ENCODE measurements around a stretch of chr15.

GRCh38 chr15:95266370-95266797 is 1035.0 kb downstream of the MCTP2 start:
- RRBS, 2 experiments, result no CpG with 5 or more reads among the region's 6 CpGs

DNA sequence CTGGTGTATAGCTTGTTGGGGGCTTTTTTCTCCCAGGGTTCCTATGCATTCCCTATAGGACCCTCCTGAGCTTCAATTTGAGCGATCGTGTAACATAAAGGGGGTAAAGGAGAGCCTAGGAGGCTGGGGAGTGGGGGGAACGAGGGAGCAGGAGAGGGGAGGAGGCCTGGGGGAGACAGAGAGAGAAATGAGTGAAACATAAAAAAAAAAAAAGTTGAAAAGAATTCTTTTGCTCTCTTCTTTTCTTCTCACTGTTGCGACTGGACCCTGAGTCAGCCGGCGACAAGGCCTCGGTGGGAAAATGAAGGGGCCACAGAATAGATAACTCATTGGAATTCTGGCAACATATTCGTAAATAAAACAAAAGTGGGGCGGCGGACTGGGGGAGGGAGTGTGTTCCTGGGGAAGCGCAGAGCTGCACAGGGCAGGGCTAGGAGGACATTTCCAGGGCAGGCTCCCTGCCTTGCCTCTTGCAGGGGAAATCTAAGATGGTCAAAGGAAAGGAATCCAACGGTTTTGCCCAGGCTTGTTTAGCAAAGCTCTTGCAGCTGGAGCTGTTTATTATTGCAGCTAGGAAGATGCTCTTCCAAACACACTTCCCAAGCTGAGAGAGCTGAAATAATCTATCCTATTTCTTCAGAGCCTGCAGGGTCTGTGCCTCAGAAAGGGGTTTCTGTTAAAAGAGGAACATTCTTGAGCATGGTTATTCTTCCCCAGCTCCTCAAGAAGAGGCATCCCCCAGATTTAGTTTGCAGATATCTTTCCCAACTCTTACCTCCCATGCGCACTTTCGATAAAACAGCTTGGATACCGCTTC is 1042.8 kb upstream of the NR2F2 start:
- RRBS, 2 experiments, result no CpG with 5 or more reads among the region's 15 CpGs

DNA sequence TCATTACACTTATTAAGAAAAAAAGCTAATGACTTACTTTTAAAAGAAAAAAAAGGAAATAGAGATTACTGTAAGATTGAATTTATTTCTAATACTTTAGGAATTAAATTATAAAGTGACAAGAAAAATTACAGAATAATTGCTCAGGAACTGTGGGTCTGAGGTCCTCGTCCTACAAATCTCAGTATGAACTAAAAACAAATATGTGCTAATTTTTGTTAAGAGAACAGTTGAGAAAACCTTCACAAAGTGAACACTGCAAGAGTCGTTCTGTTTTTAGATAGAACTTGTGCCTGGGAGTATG is 860.1 kb upstream of the NR2F2 start:
- RRBS, 2 experiments, result no CpG with 5 or more reads among the region's 2 CpGs

DNA sequence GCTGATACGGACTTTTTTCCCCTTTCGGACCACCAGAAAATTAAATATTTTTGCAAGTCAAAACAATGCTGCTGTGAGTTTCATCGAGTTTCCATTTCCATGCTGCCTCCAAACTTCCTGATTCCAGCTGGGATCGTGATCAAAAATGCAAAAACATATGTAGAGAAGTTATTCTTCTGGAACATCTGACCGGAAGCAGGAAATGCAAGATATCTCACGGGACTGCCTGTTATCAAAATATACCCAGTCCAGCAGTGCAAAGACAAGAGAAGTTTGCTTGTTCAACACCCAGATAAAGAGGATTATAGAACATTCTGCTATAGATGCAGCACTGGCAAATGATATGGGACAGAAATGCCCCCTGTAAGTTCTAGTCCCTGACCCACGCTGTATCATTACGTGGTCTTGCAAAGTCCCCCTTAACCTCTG is 726.7 kb upstream of the NR2F2 start:
- RRBS, 2 experiments, result no CpG with 5 or more reads among the region's 8 CpGs

- RRBS, 2 experiments, result no CpG with 5 or more reads among the region's 11 CpGs
Measured at GRCh38 chr15:95668241-95668790, 662.2 kb upstream of the NR2F2 start.

DNA sequence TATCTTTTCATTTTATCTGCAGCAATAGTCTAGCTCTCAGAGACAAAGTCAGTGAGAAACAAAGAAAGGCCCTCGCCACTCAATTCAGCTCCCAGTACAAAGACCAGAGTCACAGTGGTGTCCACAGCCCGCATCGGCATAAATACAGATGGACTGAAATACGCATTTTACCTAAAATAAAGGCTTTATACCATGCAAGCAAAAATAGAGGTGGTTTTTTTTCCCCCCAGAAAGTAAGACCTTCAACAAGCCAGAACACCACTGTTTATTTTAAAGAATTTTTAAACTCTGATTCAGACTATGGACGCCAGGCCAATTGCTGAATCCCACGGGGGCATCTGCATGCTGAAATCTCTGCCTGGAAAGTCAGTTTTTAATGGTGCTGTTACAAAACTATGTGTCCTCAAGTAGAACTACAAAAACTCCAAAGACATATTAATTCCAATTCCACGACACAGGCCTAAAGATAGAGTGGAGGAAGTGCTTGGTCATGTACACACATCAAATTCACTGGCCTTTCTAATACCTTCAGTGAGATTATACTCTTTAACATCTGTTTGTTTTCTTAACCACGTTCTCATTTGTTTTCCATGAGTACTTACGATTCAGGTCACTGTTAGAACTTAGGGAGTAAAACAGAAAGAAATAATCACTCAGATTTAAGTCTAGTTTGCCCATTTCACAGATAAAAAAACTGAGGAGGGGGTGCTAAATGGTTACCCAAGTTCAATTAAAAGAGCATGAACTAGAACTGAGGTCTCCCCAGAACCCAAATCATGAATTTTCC is 490.5 kb upstream of the NR2F2 start:
- RRBS, 2 experiments, result no CpG with 5 or more reads among the region's 9 CpGs

GRCh38 chr15:95990290-95990936 is 340.1 kb upstream of the NR2F2 start:
- RRBS, 2 experiments, result no CpG with 5 or more reads among the region's 13 CpGs

- RRBS, 2 experiments, result no CpG with 5 or more reads among the region's 11 CpGs
Measured at GRCh38 chr15:96160252-96160844, 170.2 kb upstream of the NR2F2 start.

GRCh38 chr15:96177770-96178111 is 152.8 kb upstream of the NR2F2 start:
- RRBS, 2 experiments, result no CpG with 5 or more reads among the region's 1 CpG

DNA sequence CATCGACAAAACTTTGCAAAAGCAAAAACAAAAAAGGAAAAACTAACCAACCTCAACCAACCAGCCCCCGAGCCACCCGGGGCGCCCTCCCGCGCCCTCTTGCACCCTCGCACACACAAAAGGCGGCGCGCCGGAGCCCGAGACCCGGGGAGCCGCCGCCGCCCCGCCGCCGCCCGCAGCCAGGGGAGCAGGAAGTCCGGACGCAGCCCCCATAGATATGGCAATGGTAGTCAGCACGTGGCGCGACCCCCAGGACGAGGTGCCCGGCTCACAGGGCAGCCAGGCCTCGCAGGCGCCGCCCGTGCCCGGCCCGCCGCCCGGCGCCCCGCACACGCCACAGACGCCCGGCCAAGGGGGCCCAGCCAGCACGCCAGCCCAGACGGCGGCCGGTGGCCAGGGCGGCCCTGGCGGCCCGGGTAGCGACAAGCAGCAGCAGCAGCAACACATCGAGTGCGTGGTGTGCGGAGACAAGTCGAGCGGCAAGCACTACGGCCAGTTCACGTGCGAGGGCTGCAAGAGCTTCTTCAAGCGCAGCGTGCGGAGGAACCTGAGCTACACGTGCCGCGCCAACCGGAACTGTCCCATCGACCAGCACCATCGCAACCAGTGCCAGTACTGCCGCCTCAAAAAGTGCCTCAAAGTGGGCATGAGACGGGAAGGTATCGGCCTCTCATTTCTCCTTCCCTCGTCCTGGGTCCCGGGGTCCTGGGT is 1.5 kb downstream of the NR2F2 start:
- RRBS, 2 experiments, result 1% methylated on average over 36 to 38 of the region's 70 CpGs

GRCh38 chr15:96346086-96346528 is 15.6 kb downstream of the NR2F2 start:
- RRBS, 2 experiments, result no CpG with 5 or more reads among the region's 14 CpGs

DNA sequence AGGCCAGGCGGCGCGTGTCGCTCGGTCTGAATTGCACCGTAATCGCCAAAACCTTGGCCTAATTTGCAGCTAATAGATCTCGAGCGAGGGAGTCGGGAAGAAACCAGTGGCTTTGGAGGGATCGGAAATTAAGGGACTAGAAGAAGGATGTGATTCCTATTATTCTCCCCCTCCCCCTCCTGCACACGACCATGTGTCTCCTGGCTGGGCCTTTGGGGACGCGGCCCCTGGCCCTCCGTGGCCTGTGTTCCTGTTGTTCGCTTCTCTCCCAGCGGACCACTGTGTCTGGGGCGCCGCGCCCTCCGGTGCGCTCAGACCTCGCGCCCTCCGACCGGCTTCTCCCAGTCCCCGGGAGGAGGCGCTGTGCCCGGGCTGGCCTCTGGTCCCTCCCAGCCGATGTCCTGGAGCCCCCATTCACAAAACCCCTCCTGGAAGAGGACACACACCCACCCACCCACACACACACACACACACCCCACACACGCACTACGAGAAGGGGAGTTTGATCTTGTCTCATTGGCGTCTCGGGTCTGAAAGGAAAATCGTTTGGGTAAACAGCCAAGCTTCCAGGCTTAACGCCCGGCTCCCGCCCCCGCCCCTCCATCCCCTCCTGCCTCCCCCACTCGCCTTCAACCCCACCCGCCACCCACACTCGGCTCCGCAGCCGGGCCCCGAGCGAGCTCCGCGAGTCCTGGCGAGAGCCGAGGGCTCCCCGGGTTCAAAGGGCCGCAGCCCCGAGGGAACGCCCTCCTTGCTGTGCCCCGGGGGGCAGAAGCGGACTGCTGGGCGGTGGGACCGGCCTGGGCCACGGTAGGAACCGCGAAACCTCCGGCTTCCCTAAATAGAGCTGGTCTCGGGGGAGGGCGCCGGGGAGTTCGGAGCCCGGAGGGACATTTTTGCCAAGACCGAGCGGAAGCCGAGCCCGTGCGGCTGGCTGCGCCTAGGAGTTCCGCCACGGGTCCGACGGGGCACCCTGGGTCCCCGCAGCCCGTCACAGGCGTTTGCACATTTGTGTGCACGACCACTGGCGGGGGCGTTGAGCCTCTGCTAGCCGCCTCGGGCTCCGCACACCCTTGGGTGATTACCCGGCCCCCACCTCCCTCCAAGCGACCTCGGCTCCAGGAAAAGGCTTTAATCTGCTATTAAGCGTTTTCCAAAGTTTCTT is 23.6 kb downstream of the NR2F2 start:
- RRBS, 2 experiments, result 51 to 72% methylated on average over 12 to 15 of the region's 90 CpGs

- RRBS, 2 experiments, result no CpG with 5 or more reads among the region's 4 CpGs
Measured at GRCh38 chr15:98076341-98076804, 115.9 kb downstream of the ARRDC4 start.

GRCh38 chr15:98547495-98548620 is 100.5 kb upstream of the IGF1R start:
- RRBS, 2 experiments, result 11 to 19% methylated on average over 18 of the region's 73 CpGs

DNA sequence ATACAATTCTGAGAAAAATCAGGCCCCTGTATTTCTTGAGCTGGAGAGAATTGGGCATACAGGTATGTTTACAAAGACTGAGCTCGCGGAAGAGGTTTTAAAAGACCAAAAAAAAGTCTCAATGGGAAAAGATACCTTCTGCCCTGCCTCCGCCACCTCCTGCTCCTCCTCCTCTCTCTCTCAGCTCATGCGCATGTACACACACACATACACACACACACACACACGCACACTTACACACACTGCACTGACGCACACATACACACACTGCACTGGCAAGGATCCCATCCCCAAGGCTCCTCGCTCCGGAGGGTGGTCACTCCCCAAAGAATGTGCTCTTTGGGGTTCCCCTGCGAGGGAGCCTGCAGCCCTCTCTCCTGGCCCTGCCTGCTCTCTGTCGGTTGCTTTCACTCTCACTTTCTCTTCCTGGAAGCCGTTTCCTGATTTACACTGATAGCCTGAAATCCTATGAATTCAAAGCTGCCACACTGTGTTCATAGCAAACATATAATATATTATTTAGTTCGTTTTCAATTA is 48.0 kb upstream of the IGF1R start:
- RRBS, 2 experiments, result no CpG with 5 or more reads among the region's 12 CpGs

DNA sequence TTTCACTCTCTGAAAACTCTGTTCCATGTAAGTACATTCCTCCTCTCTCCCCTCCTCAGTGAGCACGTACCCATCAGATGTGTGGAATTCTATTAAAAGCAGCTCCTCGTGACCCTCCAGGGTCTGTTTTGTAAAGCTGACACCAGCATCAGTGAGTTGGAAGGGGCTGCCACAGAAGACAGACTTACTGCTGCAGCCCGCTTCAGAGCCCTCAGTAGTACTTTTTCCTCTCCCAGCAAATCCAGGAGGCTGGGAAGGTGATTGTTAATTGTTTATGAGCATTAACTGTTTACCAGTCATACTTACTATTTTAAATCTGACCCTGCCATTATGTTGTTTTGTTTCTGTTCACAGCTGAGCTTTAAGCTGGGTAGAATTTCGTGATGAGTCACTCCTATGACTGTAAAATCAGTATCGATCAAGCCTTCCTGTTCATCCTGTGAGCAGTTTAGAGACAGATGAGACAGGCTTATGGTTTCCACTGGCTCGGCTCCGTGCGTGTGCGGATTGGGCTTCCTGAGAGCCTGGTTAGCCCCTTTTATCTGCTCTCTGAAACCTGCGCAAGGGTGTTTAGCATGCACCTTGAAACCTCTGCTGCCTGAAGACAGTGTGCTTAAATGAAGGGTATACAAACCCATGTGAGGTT is 20.5 kb downstream of the IGF1R start:
- RRBS, 2 experiments, result no CpG with 5 or more reads among the region's 10 CpGs

- RRBS, 2 experiments, result no CpG with 5 or more reads among the region's 4 CpGs
Measured at GRCh38 chr15:98671149-98672032, 23.1 kb downstream of the IGF1R start.

DNA sequence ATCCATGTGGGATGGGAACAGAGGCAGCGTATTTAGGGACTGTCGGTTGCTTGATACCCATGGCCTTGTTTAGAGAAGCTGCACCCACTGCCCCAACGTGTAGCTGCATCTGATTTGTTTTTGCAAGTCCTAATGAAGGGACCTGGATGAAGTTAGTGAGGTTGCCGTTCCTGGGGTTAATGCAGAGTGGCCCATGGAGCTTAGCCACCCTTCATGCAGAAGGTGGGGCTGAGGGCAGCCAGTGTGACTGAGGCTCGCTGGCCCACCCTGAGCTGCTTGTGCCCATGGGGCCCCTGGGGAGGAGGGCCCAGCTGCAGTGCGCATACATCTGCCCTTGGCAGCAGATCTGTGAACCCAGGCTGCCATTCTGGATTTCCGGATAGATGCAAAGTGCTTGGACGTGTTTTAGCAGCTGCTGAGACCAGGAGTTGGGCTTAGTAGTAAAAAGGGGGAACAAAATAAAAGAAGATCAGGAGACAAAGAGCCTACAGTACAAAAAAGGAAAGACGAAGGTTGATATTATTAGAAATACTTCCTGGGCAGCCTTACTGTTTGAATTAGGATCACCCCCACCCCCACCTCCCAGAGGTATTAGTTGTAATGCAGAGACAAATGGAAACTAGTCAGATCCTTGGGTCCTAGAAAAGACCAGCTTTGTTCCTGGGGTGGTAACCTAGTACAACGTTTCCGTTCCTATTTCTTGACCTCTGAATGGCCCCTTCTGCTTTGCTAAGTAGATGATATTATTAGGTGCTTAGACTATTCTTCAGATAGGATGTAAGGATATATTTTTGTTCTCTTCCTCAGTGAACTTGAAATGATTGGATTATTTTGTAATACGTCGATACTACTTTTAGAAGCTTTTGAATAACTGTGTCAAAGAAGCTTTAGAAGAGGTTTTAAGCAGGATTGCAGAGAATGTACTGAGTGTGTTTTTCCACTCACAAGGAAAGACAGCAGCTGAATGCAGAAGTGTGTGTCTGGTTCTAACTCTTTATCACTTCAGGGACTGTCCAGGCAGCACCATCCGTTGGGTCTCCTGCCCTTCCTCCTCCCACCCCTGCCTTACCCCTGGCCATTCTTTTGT is 70.3 kb downstream of the IGF1R start:
- RRBS, 2 experiments, result no CpG with 5 or more reads among the region's 14 CpGs

GRCh38 chr15:98722518-98723112 is 74.3 kb downstream of the IGF1R start:
- RRBS, 2 experiments, result no CpG with 5 or more reads among the region's 6 CpGs

DNA sequence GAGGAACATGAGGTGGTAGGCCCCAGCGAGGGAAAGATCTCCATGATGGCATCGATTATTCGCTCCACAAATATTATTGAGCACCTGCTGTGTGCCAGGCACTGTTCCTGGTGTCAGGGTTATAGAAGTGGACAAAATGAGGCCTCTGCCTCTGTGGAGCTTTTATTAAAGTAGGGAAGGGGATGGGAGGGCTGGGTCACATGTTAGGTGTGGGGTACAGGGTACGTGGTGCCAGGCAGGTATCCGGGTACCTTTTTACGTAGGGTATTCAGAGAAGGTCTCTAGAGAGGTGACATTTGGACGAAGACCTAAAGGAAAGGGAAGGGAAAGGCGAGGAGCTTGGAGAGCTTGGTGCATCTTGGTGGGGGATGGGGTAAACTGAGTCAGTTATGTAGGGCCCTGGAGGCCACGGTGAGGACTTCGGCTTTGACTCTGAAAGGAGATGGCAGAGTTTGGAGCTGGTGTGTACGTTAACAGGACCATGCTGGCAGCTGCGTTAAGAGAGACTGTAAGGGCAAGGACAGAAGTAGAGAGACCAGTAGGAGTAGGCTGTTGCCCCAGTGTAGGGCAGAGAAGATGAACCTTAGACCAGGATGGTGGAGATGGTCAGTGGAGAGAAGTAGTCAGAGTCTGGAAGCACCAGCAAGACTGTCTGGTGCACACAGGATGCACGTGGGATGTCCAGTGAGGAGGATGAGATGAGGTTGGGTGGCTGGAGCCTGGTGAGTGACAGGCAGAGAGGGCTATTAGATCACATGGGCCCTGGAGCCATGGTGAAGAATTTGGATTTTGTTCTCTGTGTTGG is 149.9 kb downstream of the IGF1R start:
- RRBS, 2 experiments, result no CpG with 5 or more reads among the region's 13 CpGs

All from LNCaP clone FGC (cell line).